Placental epithelial cell (primary cell): ENCODE measurements around a stretch of chr3.

- CAGE, long polyA plus RNA = no peak
These were observed 26.0 kb downstream of the MELTF start for GRCh38 chr3:197003492-197004113.

DNA sequence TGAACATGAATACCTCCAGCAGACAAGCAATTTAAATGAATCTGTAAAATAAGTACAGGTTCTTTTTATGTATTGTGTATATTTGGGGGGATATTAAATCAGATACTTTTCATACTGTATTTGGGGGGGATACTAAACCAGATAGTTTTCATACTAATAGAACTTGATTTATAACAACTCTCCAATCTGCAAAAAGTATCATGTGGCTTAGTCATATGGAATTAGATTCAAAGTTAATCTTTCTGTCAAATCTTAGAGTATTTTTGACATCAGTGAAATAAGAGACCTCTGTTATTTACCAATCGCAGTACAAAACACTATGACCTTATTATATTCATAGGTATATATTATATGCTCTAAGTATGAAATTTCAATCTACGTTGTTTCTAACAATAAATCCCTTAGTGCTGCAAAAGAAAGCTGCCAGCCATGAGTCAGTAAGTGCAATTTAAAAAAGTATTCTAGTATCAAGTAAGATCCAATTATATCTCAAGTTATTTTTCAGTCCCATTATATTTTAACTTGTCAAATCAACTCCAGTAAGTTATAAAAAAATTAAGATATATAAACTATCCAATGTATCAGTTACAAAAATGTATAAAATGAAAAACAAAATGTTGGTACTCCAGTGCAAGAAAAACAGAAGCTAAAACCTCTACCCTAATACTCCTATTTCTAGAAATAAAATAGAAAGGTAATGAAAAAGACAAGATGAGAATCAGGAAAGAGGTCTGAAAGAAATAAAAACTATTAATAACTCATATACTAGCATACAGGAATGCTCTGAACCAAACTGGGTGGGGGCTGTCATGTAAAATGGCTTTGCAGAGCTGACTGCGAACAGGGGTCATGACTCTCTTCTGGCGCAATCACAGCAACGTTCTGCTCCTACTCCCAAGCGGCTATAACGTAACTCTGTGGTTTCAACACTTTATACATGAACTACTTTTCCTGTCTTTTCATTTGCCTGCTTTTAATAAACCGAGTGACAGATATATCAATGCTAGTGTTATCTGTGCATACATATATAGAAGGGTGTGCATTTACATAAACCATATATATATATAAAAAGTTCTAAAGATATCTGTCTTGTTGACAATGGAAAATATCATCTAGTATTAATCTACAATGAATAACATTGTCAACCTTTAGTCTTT is 117.0 kb downstream of the DLG1 start:
- CAGE, long polyA plus RNA = no peak

DNA sequence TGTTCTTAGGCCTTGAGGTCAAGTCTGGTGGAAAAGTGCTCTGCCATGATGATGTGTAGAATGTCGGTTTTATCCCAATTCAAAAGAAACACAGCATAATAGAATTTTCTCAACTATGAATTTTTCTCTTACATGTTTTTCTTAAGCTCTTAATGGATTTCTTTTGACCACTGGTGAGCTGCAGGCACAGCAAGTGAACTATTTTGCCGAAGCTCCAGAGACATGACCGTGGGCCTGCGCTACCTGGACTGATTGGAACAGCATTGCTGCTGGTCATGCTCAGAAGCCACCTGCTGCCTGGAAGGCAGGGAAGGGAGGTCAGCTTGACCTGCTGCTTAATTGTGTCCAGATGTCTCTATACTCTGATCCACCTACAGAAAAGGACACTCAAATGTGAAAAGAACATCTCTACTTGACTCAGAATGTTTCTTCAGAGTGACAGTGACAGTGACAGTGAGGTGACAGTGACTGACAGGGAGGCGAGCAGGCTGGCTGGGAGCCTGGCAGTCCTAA is 54.5 kb upstream of the DLG1 start:
- CAGE, long polyA plus RNA = no peak

GRCh38 chr3:197501856-197502486 is 53.8 kb downstream of the BDH1 start:
- CAGE, long polyA plus RNA = no peak

DNA sequence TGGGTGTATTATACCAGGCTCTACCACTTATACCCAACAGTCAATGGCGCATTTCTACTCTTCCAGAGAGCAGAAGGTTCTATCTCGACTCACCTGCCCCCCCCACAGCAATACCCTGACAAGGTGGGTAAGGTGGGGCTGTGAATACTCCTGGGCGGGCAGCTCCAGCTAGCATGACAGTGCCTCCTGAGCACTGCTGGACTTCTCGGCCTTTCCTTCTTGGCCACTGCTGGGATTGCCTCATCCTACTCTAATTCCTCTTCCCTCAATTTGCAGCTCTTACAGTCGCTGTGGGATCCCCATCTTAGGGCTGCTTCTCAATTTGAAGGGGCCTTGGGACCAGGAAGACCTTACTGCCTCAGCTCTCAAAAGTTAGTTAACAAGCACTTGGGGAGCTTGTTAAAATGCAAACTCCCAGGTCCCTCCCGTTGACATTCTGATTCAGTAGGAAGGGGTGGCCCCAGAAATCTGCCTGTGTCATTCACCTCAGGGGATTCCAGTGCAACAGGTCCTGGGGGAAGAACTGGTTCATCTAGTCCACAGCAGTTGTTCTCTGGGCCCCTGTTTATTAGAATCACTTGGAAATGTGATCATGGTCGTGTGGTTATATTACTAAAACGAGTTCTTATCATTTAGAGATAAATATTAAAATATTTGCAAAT is 14.8 kb downstream of the BDH1 start:
- CAGE, long polyA plus RNA = no peak

DNA sequence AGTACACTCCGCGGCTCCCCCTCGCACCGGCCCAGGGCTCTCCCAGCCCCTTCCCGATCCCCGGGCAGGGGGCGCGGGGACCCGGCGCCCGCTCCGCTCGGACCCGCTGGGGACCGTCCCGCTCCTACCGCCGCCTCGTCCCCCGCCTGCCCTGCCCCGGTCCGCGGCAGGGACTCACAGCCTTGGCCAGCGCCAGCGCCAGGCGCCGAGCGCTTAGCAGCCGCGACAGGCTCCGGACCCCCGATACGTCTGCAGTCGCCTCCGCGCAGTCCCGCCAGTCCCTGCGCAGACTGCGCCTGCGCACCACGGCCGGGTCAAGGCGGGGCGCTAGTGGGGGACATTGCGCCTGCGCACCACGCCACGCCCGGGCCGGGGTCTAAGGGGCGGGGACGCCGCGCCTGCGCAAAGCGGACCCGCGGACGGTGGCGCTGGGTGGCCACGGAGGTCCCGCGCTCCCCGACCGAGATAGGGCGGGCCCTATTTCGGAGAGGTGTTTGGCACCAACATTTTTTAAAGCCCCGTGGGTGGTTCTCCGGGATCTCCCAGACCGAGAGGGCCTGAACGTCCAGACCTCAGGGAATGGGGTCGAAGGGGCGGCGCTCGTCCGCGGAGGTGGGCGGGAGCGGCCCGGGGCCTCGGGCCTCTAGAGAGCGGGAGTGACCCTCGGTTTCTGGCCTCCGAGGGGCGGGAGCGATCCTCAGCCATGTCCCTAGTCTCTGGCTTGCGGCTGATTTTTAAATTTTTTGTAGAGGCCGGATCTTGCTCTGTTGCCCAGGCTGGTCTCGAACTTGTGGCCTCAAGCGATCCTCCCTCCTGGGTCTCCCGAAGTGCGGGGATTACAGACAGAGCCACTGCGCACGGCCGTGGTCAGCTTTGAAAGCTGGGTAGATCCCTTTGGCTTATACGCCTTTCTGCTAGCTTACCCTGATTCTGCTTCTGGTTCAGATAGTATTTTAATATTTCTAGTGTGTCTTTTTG is 72.1 kb upstream of the BDH1 start:
- CAGE, long polyA plus RNA = no peak

GRCh38 chr3:197639994-197640987 is 84.5 kb upstream of the BDH1 start:
- CAGE, long polyA plus RNA = no peak

DNA sequence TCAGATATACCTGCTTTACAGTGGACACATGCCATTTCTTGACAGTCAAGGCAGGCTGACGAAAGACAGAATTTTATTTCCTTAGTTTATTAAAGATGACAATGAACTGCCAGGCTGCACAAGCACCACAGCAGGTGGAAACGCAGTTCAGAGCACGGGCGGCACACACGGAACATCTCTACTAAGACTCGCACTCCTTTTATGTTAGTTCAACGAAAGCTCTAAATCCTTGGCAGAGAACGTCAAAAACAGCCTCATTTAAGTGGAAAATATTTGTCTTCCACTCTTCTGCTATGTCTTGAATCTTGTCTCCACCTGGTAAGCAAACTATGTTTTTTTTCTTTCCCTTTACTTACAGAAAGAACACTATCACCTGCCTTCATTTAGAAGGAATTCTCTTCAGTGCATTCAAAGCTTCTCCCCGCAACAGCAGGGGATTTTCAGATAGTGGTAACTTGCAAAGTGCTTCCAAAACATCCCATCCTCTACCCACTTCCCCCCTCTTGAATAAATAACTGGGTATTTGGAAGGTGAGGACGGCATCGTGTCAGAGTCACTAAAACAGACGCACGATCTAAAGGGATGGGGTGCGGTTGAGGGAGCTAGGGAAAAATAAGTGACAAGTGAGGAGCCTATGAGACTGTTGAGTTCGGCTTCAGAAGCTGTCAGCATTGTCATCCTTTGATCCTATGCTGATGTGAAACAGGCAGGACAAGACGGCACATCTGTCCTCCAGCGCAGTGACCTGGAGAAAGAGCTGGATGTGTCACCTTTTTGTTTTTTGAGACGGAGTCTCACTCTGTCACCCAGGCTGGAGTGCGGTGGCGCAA is 64.6 kb downstream of the RUBCN start:
- CAGE, long polyA plus RNA = no peak

DNA sequence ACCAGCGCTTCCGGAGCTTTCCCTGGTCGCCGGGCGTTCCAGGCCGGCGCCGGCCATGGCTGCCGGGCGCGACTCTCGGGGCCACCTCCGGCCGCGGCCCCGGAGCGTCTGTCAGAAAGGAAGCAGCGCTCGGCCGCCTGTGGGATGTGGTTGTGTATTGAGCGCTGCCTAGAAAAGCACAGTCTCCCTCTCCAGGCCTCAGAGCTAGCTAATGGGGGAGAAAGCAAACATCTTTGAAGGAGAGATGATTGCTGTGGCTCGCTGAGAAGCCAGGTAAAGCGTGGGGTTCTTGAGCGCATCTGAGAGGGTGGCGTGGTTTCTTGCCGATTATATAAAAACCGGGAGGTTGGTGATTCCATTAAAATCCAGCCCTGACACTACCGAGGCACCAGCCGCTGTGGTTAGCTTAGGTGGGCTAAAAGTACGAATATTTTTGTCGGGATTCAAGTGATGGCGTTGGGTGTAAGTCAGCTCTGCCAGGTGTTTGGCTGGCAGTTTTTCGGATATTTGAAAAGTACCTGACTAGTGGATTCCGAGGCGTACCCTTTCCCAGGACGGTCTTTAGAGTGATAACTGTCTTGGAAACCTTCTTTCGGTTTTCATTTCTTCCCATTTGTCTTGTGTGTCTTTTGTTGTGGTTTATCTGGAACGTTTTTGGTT is 997 bp downstream of the FYTTD1 start:
- CAGE, long polyA plus RNA = no peak

GRCh38 chr3:197791840-197792038 is 685 bp downstream of the LRCH3 start:
- CAGE, long polyA plus RNA = no peak

GRCh38 chr3:197838522-197838869 is 47.4 kb downstream of the LRCH3 start:
- CAGE, long polyA plus RNA = no peak

- CAGE, long polyA plus RNA = no peak
These were observed 59.9 kb downstream of the LRCH3 start for GRCh38 chr3:197850893-197851378.

GRCh38 chr3:197961482-197961954 is 1.5 kb downstream of the LMLN start:
- CAGE, long polyA plus RNA = no peak